Urinary bladder (tissue), 3 donors: ENCODE measurements around a stretch of chr12.

DNA sequence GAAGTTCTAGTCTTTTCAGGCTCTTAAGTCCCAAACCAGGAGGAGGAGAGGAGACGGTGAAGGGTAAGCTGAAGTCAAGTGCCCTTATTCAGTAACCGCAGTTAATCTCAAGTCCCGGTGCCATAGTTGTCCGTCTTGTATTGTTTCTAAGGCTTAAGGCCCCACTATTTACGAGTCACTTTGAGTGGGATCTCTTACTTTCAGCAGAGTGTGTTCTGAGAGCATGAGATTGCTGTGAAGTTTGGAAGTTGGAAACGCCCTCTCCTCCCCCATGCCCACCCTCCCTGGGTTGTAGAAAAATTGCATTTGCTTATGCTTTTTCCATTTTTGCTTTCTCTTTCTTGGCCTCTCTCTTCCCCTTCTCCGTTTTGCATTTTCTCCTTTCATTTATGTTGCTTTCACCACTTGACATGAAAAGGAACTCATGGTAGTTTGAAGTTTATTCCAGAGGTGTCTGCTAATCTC, 1.6 kb downstream of the RASSF3 start:
- PRO-cap = no peak
- RAMPAGE, long total RNA = no peak

- PRO-cap = bidirectional peak, plus-strand start at chr12:64651143, minus-strand start at chr12:64651023
- RAMPAGE, long total RNA = no peak
Measured at GRCh38 chr12:64650897-64651294, 40.6 kb downstream of the RASSF3 start.

- PRO-cap = no peak
- RAMPAGE, long total RNA = no peak
Measured at GRCh38 chr12:64674511-64674933, 64.2 kb downstream of the RASSF3 start.

- PRO-cap = unidirectional peak, plus-strand start at chr12:64690666
- RAMPAGE, long total RNA = no peak
Measured at GRCh38 chr12:64690514-64690953, 68.7 kb downstream of the GNS start.

- PRO-cap = no peak
- RAMPAGE, long total RNA = no peak
Measured at GRCh38 chr12:64757602-64758207, 1.5 kb downstream of the GNS start.

GRCh38 chr12:64782187-64782748, 23.1 kb upstream of the GNS start:
- PRO-cap = unidirectional peak, minus-strand start at chr12:64782294; unidirectional peak, minus-strand start at chr12:64782361
- RAMPAGE, long total RNA = no peak

DNA sequence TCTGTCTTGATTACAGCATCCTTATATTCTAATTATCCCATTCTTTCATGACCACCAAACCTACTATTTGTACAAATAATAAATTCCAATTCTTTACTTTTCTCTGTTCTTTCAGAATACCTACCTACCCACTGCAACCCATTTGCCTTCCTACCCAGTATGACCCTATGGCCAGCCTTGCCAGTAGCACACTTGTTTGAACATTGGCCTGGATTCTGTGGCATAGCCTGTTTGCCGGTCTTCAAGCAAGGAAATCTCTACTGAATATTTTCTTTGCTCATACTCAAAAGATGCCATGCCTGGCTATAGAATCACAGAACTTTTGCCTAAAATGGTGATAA, 24.1 kb upstream of the WIF1 start:
- PRO-cap = no peak
- RAMPAGE, long total RNA = no peak

GRCh38 chr12:65948436-65949092, 124.3 kb downstream of the HMGA2 start:
- PRO-cap = no peak
- RAMPAGE, long total RNA = no peak

DNA sequence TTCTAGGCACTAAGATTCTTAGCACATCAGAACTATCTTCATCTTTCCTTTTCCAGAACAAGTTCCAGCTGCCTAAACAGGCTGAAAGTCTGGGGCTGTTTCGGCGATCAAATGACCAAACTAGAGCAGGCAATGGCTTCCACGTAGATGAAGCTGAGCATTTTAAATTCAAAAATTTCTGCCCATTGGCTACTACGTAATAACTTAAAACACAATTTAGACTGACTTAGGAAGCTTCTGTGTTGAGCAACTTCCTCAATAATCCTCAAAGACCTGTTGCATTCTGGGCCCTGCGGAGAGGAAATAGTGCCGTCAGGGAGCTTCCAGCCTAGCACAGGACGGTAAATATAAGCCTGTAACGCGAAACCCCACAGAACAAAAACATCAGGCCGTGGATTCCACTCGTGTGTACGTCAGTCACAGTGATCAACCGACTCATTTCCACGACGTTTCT, 705 bp downstream of the TMBIM4 start:
- PRO-cap = unidirectional peak, plus-strand start at position 295 of the sequence; unidirectional peak, plus-strand start at position 378 of the sequence
- RAMPAGE, long total RNA = no peak

- PRO-cap = unidirectional peak, plus-strand start at chr12:66235258; bidirectional peak, plus-strand start at chr12:66235279, minus-strand start at chr12:66235272
- RAMPAGE, long total RNA = no peak
Measured at GRCh38 chr12:66235091-66235933, 46.3 kb downstream of the IRAK3 start.

GRCh38 chr12:66987710-66988381, 281.3 kb upstream of the CAND1 start:
- PRO-cap = no peak
- RAMPAGE, long total RNA = no peak

DNA sequence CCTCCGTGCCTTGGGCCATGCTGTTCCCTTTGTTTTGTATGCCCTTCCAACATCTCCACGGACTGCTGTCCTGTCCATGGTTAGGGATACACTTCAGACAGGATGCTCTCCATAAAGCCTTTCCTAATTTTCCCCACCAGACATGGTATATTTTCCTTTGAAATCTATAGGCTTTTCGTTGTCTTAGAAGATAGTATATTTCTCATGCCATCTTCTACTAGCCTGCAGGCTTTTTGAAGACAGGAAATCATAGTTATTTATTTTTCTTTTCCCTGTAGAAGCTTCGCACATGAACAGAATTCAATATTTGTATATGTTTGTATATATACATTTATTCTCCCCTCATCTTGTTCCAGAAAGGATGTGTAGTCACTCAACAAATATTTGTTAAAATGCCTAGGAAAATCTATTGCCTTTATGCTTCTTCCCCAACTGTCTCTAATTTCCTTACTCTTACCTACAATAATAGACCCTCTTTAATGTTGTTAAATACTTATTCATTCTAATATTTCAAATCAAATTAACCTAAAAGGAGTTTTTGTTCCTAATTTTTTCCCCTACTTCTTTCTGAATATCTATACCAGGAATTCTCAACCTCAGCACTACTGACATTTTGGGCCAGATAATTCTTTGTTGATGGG, 237.1 kb upstream of the CAND1 start:
- PRO-cap = no peak
- RAMPAGE, long total RNA = no peak

DNA sequence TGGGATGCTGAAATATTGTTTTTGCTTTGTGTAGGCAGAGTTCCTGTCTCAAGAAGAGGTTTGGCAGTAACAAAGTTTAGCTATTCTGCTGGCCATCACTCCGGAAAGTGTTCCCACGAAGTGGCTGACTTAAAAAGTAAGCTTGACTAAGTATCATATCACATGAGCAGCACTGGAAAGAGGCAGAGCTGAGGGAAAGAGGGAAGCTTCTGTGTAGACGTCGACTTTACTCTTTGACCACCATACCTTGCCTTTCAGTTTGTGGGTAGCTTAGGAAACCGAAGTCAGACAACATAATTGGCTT, 85.3 kb downstream of the CAND1 start:
- PRO-cap = no peak
- RAMPAGE, long total RNA = no peak

GRCh38 chr12:67647049-67647804, 1.3 kb upstream of the DYRK2 start:
- PRO-cap = no peak
- RAMPAGE, long total RNA = no peak

- PRO-cap = no peak
- RAMPAGE, long total RNA = no peak
Measured at GRCh38 chr12:68359653-68360186, 27.6 kb upstream of the MDM1 start.

DNA sequence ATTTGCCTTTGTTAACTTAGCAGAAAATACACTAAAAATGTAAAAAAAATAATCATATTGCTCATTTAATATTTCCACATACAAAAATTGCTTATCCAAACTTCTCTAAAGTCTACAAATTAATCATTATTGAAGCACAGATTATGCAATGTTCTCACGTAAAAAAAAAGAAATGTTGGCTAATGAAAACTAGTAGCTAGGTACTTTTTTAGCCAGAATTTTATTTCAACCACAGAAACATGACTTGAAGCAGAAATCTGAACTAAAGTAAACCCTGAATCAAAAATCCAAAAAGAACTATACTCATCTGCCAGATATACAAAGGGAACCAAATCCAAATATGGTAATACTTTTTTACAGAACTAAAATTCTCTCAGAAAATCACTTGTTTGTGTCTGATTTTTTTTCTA, 78.5 kb upstream of the RAP1B start:
- PRO-cap = no peak
- RAMPAGE, long total RNA = no peak

DNA sequence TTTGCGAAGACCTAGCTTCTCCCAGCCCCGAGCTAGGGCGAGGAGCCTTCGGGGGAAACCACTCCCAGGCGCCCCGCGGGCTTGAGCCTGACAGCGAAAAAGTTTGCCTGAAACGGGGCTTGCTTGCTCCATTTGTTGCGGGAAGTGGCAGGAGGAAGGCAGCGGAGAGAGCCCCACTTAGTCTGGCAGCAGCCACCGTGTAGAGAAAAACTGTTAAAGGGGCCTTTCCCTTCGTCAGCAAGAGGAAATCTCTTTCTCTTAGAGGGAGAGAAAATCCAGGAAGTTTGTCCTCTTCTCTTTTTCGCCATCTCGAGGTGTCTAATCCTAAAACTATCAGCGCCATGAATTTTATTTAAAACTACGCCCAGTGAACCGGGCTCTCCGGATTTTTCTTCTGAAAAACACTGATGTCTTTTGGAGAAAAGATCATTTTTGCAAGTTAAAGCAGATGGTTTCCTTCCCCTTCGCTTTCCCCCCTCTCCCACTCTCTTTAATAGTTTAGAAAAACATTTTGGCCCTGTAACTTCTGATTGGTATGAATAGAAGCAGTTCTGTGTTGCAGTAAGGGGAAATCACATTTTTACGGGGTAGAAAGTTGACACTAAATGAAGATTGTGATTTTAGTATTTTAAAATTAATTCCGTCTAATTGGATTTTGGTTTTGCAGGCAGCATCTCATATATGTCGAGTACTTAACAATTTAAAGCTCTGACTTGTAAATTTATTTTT, 985 bp downstream of the RAP1B start:
- PRO-cap = bidirectional peak, plus-strand start at position 150 of the sequence, minus-strand start at position 105 of the sequence
- RAMPAGE, long total RNA = no peak

DNA sequence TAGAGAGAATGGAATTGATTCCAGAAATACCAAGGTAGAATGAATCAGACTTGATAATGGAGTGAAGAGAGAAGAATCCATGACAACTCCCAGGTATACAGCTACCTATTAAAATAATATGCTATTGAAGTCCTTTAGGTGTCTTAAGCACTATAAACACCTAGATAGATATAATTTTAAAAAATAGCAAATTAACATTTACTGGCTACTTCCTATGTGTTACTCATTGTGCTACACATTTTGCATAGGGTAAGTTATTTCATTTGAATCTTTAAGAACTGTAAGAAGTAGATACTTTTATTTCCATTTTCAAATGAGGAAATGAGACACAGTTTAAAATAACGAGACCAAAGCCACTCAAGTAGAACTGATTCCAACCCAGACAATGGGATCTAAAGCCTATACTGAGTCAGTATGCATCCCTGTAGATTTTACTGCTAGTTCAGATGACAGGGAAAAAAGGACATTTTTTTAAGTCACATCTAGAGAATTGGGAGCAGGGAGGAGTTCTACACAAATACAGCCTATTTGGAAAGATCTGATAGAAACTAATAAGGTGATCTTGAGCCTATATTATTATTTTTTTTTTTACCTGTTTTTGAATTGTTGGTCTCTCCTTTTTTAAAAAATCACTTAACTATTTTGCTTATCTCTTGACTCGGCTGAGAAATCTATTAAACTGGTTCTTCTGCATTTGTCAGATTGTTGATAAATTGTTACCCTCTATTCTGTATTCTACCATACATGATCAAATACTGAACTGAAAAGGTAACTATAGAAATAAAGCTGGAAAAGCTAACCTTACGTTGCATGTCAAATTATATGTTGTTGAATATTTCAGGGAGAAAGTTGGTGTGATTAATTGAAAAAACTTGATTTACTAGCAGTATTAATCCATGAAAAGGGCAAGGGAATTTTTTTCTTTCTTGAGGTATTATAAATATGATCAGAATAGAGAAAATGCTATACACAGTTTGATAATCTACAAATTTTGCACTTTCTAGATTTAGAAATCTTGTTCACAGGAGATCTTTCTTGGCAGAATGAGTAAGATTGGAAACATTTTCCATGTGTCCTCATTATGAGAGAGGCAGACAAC, 23.7 kb downstream of the RAP1B start:
- PRO-cap = no peak
- RAMPAGE, long total RNA = no peak

- PRO-cap = no peak
- RAMPAGE, long total RNA = no peak
Measured at GRCh38 chr12:68784070-68784506, 23.9 kb upstream of the MDM2 start.

- PRO-cap = no peak
- RAMPAGE, long total RNA = no peak
Measured at GRCh38 chr12:68819808-68820589, 12.0 kb downstream of the MDM2 start.